ENCODE measurements around the gene POTEE.

GRCh38 chr2:130390869-130392019 is 35.4 kb downstream of the PTPN18 start:
- RRBS, result 2% methylated on average over 12 of the region's 69 CpGs

DNA sequence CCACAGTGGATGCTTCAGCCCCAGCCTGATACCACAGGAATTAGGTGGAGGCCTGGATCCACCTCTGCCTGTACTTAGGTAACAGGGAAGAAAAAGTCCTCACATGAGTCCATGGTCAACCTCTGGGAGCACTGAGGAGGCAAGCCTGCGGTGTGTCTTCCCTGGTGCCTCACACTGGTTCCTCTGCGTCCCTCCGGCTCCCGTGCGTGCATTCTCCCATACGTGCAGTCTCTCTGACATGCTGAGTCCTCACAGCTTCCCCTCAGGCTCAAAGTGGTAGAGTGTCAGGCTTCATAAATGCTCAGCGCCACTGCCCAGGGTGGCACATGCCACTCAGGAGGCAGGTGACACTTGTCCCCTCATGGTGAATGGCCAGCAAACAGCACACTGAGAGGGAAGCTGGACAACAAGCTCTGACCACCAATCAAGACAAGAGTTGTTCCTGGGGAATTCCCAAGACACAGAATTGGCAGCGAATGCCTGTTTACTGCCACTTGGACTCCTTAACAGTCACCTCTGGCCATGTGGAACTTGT is 35.9 kb downstream of the AMER3 start:
- RRBS, result no CpG with 5 or more reads among the region's 8 CpGs

DNA sequence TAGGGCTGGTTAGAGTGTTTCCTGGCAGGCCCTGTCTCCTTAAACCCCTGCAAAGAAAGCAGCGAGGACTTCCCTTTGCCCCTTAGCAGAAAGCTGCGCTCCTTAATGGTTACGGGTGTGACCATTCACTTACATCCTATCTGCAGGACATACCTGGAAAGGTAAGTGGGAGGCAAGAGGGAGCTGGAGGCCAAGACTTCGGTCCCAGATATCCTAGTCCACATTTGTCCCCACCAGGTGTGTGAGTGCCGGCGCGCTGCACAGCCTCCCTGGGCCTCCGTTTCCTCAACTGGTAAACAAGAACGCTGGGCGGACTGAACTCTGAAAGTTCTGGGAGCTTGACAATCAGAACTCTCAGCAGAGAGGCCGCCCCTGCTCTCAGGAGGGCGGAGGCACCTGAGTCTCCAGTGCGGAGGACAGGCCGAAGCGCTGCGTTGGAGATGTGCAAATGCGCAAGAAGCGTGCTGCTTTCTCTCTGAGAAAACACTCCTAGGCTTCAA is 507 bp upstream of the ARHGEF4 start:
- RRBS, result no CpG with 5 or more reads among the region's 18 CpGs

DNA sequence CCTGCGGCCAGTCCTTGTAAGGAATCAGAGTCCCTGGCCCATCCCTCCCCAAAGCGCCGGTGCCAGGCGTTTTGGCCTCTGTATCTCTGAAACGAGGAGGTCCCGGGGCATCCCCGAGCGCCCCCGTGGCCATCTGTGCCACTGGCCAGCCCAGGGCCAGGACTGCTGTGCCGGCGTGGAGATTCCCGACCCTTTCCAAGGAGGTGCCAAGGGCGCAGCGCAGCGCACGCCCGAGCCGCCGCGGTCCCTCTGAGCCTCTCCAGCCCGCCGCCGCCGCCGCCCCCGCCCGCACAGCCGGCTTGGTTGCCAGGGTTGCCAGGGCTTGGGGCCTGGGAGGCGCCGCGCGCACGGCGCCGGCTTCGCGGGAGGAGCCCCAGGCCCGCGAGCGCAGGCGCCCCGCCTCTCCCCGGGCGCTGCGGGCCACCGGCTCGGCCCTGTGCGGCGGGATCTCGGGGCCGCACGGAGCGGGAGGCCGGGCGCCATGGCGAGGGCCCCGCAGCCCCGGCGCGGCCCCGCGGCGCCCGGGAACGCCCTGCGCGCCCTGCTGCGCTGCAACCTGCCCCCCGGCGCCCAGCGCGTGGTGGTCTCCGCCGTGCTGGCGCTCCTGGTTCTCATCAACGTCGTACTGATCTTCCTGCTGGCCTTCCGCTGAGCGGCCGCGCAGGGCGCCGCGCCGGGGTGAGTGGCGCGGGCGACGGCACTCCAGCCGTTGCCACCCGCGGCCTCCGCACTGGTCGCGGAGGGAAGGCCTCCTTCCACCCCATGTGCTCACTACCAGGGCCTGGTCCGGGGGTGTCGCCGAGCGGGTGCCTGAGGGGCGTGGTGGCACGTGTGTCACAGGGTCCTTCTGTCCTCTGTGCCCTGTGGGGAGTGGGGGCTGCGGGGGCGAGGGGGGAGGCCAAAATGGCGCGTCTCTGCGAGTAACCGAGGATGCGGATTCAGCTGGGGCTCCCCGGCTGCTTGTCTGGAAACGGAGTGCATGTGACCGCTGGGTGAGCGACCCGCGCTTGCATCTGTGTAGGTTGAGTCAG is 58.3 kb downstream of the FAM168B start:
- RRBS, result 29% methylated on average over 36 of the region's 114 CpGs

DNA sequence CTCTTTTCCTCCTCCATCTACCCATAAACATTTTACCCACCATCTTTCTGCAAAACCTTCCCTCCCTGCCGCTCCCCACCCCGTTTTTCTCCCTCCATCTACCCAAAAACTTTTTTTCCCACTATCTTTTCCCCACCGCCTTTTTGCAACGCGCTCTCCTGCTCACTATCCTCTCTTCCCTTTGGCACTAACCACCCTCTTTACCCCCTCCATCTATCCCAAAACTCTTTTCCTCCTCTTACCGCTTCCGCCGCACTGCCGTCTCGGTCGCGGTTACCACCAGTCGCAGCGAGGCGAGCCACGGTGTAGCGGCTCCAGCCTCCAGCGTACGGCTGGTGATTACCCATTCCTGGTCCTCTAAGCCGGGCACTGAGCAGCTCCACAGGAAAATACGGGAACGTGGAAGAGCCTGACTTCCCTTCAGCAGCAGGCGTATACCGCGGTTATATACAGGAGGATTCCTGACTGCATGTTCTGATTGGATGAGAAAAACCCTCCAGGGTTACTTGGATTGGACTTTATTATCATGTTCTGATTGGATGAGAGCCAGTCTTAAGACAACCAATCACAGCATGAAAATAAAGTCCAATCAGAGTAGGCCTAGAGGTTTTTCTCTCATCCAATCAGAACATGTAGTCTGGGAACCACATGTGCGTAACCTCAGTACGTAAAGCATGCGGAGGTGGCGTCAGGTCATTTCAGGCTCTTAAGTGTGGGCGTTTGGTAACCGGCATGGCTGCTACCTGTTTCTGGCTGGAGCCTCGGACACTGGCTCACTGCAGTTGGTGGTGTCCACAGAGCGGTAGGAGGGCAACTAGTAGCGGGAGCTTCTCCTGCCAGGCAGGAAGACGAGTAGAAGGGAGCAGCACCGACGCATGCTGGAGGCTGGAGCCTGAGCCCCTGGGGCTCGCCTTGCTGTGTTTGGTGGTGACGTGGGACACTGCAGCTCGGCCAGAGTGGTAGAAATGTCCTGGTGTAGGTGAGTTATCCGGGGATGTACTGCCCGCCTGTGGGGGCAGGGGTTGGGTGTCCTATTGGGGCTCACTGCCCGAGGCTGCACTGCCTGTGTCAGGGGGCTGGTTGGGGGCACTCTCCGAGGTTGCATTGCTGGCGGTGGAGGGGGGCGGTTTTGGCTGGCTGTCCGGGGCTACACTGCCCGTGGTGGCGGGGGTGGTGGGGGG is at the start of gene POTEE:
Gene POTEE (plus strand): TSS at position 696 of the 1,181 bp plus-strand sequence.
- RRBS, result no CpG with 5 or more reads among the region's 49 CpGs

DNA sequence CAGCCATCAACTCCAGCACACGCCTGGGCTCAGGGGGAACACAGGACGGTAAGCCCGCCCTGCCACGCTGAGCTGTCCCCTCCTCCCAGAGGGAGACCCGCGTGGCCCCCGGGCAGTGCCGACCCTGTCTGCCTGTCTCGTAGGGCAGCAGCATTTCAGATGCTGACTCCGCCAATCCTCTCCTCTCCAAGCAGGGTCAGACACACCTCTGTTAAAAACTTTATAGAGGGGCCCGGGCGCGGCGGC is 534 bp downstream of the CCDC74A start:
- RRBS, result no CpG with 5 or more reads among the region's 14 CpGs

- RRBS, result no CpG with 5 or more reads among the region's 9 CpGs
These were observed 154.0 kb downstream of the CCDC74A start for GRCh38 chr2:131681791-131682059.

- RRBS, result no CpG with 5 or more reads among the region's 8 CpGs
These were observed 155.3 kb downstream of the CCDC74A start for GRCh38 chr2:131683093-131683304.

DNA sequence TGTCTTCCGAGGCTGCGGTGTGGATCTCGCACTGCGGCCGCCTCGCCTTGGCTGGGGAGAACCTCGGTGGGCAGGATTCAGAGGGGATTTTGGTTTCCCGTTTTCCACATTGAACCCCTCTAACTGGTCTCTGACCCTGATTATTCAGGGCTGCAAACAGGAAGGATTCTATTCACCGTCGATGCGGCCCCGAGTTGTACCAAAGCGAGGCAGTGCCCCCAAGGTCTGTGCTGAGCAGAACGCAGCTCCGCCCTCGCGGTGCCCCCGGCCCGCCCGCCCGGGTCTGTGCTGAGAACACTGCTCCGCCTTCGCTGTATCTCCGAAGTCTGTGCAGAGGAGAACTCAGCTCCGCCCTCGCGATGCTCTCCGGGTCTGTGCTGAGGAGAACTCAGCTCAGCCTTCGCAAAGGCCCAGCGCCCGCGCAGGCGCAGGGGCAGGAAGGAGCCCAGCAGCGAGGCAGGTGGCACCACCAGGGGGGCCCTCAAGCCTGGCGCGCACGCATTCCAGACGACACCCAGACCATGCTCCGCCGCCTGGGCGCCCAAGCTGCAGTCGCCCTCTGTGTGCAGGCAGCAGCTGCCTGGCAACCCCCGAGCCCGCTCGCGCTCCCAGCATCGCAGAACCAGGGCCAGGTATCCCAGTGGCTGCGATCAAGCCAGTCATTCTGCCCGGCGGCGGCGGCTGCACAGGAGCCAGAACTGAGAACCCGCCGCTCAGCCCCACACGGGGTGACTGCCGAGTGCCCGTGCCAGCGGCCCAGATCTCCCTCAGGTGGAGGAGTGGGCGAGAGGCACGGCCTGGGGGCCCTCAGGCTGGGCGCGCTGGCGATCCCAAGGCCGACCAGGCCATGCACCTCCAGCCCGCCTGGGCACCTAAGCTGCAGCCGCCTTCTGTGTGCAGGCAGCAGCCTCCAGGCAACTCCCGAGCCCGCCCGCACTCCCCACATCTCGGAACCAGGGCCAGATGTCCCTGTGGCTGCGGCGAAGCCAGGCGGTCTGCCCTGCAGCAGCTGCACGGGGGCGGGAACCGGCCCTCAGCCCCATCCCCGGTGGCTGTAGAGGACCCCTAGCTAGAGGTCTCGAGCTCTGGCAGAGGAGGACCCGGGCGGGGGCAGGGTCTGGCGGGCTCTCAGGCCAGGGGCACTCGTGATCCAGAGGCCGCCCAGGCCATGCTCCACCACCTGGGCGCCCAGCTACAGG is 64.0 kb upstream of the GPR39 start:
- RRBS, result 49% methylated on average over 3 of the region's 84 CpGs

DNA sequence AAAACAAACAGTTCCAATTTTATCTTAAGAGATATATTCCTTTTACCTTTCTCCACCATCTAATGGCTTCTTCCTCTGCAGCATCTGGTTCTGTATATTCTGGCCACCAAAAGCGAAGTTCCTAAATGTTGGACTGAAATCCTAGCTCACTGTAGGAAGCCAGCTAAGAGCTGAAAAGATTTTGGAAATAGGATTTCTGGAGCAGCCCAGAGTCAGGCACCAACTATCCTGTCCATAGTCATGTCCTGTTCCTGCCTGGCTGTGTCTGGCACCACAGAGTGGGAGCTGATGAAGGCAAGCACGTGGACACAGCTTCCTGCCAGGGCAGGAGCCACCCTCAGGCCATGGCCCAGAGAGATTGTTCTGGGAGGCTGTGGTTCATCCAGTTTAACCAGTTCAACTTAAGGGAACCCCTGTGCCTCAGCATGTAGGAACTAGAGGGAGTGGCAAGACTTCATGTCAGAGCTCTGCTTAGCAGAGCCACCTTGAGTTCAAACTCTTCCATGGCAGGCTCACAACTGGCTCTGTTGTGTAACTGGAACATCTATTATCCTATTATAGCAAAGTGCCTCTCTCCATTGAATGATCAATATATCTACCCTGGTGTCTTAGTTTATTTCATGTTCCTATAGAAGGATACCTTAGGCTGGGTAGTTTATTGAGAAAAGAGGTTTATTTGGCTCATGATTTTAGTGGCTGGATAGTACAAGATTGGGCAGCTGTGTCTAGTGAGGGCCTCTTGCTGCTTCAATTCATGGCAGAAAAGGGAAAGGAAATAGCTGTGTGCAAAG is 73.2 kb upstream of the NCKAP5 start:
- RRBS, result no CpG with 5 or more reads among the region's 2 CpGs

DNA sequence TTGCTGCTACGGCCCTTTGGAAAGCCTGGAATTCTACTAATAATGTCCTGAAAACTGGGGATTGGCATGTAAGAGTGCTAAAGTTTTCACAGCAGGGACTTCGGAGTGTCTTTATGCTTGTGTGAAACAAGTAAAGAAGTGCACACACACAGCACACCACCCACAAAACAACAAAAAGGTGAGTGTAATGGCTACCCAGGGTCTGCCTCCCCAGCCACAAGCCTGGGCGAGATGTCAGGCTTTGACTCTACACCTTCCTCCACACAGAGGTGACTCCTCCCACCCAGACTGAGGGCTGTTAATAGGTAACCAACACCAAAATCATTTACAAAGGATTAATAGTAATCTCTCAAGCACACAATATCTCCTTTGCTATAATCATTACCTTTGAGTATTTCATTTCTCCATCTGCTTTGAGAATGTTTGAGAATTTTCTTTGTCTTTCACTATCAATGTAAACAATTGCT is 166.7 kb upstream of the MGAT5 start:
- RRBS, result no CpG with 5 or more reads among the region's 3 CpGs

- RRBS, result no CpG with 5 or more reads among the region's 12 CpGs
These were observed 116.6 kb upstream of the MGAT5 start for GRCh38 chr2:134136938-134137935.

- RRBS, result no CpG with 5 or more reads among the region's 5 CpGs
These were observed 98.2 kb upstream of the MGAT5 start for GRCh38 chr2:134155568-134156078.

DNA sequence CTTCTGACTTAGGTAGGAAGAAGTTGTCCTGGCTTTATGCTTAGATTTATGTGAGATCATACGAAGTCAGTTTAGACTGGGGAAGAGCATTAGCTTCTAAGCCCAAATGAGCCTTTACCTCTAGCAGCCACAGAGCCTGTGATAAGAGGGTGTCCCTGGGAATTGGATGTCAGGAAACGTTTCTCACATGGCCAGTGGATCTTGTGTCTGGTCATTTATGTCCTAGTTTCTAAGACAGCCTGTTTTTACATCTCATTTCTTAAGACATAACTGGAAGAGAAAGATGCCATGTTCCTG is 79.9 kb upstream of the MGAT5 start:
- RRBS, result no CpG with 5 or more reads among the region's 2 CpGs

DNA sequence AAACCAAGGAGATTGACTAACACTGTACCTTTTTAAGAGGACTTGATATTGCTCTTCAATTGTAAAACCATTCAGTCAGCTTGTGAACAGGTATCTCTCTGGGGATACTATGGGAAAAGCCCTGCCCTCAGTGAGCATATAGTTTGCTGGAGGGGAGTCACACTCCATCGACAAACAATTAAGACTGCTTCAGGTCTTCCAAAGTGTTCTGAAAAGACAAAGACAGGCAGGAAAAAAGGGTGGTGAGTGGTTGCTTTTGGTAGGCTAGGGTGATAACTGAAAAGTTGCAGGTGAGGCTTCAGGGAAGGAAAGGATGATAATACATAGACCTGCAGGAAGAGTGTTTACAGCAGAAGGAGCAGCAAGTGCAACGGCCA is 49.2 kb upstream of the MGAT5 start:
- RRBS, result no CpG with 5 or more reads among the region's 2 CpGs

DNA sequence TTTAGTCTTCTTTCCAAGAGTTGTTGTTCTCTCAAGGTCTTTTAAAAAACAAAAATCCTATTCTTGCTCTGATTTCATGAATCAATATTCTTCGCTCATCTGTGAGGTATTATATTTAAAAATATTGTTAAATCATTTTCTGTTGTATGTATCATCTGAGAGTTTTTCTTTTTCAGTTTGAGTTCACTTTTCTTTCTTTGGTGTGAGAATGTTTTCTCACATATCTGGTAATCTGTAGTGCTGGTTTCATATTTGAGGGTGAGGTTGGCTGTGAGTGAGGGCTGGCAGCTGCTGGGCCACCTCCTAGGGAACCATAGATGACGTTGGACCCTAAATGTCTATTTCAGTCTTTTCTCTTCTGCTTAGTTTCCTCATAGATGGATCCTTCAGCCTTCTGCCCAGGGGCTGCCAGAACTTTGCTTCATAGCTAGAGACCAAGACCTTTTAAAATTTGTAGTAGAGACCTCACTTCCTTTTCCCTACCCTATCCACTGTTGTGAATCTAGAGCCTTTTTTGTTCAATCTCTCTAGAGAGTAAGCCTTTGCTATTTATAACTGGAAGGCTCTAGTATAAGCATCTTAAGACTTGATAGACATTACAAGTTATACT is 33.5 kb downstream of the MGAT5 start:
- RRBS, result no CpG with 5 or more reads among the region's 2 CpGs

- RRBS, result no CpG with 5 or more reads among the region's 4 CpGs
These were observed 97.1 kb downstream of the MGAT5 start for GRCh38 chr2:134350937-134351467.

GRCh38 chr2:134681030-134681951 is 37.5 kb downstream of the TMEM163 start:
- RRBS, result 79% methylated on average over 3 of the region's 9 CpGs

DNA sequence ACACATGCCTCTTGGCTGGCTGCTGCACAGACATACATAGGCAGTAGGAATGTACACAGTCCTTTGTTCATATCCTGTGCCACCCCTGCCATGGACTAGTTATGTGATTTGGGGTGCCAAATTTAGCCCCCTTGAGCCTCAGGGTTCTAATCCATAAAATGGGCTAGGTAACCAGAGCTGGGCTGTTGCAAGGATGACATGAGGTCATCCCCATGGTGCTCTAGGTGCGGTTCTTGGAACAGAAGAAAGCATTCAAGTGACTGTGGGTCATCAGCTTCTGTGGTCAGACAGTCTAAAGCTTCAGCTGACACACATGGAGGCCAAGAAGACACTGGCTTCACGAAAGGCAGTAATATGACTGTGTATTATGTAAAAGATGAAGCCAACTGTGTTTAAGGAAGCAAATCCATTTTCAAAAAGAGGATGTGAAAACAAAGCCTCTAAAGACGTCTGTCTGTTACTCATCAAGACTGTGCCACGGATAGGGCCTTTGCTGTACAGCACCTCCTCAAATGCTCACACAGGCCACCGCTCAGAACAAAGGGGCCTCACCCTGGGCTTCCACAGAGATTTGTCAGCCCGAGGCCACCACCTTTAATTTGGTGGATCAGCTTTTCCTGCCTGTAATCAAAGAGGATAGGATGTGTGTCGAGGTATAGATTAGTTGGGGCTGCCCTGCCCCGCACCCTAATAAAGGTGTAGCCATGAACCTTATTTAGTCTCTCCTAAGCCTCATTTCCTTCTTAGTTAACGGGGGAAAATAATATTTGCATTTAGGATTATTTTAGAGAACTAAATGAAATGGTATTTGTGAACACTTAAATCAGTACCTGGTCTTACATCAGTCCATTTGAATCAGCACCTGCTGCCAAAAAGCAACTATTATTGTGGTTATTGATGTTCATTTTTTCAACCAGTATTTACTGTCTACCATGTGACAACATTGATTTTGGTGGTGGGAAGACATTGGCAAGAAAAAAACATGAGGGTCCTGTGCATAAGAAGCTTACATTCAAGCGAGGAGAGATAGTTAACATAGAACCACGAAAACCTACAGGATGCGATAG is 21.2 kb upstream of the TMEM163 start:
- RRBS, result no CpG with 5 or more reads among the region's 12 CpGs

DNA sequence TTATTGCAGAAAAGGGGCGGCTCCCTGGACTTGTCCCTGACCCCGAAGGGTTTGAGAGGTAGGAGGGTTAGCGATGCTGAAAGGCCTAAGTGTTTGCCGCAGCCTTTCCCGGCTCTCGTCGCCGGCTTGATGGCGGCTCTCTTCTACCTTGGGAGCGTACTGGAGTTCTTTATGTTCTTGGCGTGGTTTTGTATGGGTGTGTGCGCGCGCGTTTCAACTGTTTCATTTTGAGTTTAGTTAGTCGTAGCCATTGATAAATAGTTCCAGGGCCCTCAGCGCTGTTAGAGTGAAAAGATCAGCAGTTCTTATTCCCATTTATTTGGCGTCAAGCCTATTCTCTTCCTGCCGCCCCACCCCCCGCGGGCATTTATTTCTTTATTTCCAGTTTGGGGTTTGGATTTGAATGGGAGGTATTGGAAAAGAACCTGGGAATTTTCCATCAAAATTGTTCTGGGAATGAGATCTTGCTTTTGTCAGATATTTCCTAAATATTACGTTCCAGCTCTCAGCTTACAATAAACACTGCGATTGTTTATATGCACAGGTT is 759 bp downstream of the CCNT2 start:
- RRBS, result no CpG with 5 or more reads among the region's 23 CpGs

Measured in GM12892 (cell line).